ENCODE data around the genes EPHA8 and ZNF436.

DNA sequence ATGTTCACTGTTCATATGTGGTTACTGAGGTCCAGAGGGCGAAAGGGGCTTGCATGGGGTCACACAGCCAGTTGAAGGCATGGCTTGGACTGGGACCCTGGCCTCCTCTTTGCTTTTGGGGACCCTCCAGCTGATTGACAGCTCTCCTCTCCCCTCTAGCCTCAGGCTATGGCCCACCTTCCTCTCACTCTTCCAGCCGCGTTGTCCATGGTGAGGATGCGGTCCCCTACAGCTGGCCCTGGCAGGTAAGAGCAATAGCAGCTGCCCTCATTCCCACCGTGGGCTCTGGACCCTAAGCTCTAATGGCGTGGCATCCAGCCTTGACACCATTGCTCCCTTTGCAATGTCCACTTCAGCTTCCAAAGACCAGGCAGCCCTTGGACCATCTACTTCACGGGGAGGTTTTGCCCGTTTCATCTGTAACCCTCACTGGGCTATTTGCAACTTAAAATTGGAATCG is 1.4 kb downstream of the CELA3A start:
- RRBS: no CpG with 5 or more reads among the region's 9 CpGs
CAGE:
- cytosol, long polyA plus RNA: no peak
- long polyA plus RNA: no peak
- nucleus, long polyA plus RNA: no peak

- RRBS: no CpG with 5 or more reads among the region's 4 CpGs
CAGE:
- cytosol, long polyA plus RNA: no peak
- long polyA plus RNA: no peak
- nucleus, long polyA plus RNA: no peak
These were observed 17.6 kb downstream of the CELA3A start for GRCh38 chr1:22018965-22019603.

DNA sequence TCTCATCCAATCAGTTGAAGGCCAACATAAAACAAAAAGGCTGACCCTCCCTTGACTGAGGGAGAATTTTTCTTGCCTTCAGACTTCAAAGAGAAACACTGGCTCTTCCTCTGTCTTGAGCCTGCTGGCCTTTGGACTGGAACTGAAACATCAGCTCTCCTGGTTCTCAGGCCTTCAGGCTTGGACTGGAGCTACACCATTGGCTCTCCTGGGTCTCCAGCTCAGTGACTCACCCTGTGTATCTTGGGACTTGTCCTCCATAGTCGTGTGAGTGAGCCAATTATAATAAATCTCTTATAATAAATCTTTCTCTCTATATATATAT is 6.7 kb upstream of the CDC42 start:
- RRBS: no CpG with 5 or more reads among the region's 1 CpG
CAGE:
- cytosol, long polyA plus RNA: no peak
- long polyA plus RNA: no peak
- nucleus, long polyA plus RNA: no peak

DNA sequence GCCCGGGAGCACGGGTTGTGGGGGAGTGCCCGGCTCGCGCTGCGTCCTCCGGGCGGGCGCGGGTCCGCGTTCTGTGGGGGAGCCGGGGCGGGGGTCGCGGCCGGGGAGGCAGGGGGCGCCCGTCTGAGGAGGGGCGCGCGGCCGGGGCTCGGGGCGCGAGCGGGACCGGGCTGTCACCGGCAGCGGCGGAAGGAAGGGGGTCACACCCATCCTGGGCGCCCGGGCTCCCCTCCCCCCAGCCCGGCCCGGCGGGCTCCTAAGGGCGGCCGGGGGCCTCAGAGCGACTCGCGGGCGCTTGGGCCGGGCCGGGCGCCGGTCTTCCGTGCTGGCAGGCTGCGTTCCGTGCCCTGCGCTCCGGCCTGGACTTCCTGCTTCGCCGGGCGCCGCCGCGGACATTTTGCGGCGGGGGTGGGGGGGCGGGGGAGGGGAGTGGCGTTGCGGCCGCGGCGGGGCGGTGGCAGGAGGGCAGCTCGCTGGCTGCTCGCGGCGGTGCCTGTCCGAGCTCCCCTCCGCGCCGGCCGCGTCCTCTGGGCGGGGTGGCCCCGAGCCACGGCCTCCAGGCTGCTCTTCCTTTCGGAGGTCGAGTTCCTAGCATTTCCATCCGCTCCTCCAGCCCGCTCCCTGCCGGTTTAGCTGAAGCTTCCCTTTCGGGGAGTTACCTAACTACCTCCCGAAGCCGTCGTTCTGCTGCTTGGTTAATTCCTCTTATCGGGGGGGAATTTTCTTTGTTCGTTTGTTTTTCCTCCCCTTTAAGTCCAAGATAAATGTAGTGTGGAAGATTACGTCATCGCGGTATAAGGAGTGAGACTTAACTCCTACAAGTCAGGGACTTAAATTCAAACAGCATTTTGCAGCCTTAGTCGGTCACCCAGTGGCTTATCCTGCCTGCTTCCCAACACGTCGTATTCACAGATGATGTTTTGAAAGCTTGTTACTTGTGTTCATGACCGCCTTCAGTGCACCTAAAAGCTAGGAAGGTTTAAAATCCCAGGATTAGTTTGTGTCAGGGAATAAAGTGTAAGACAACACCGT is 662 bp downstream of the CDC42 start:
- RRBS: 1% methylated on average over 21 of the region's 98 CpGs
CAGE:
- cytosol, long polyA plus RNA: no peak
- long polyA plus RNA: no peak
- nucleus, long polyA plus RNA: no peak

DNA sequence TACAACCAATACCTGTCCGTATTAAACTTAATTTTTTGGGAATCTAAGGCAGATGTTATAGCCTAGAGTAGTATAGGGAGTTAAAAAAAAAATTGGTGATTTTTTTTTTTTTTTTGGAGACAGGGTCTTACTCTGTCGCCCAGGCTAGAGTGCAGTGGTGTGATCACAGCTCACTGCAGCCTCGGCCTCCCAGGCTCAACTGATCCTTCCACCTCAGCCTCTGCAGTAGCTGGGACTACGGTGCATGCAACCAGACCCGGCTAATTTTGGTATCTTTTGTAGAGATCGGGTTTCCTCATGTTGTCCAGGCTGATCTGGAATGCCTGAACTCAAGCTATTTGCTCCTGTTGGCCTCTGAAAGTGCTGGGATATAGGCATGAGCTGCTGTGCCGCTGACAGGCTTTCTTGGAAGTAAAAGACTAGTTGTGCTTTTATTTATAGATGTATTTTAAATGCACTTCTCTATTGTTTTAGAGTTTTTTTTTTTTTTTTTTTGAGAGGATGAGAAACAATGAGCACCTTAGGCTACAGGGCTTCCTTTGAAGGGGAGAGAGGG is 3.0 kb downstream of the CDC42 start:
- RRBS: no CpG with 5 or more reads among the region's 7 CpGs
CAGE:
- cytosol, long polyA plus RNA: no peak
- long polyA plus RNA: no peak
- nucleus, long polyA plus RNA: no peak

GRCh38 chr1:22098867-22099564 is 43.9 kb downstream of the WNT4 start:
- RRBS: no CpG with 5 or more reads among the region's 10 CpGs
CAGE:
- cytosol, long polyA plus RNA: no peak
- long polyA plus RNA: no peak
- nucleus, long polyA plus RNA: no peak

GRCh38 chr1:22141437-22141769 is 1.5 kb downstream of the WNT4 start:
- RRBS: no CpG with 5 or more reads among the region's 7 CpGs
CAGE:
- cytosol, long polyA plus RNA: no peak
- long polyA plus RNA: no peak
- nucleus, long polyA plus RNA: no peak

DNA sequence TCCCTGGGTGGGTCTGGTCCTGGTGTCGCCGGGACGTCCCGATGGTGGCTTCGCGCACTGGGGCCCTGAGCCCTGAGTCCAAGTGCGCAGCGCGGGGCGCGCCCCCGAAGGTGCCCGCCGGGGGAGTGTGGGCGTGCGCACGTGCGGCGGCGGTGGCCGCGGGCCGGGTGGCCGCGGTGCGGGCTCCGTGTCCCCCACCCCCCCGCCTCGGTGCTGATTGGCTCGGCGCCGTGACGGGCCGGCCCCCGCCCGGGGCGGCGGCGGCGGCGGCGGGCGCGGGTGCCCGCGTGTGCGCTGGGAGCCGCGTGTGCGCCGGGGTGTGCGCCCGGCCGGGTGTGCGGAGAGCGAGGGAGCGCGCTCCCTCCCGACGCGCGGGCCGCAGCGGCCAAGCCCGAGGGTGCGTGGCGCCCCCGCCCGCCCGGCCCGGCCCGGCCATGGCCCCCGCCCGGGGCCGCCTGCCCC is at the start of gene EPHA8:
Gene EPHA8, plus strand, starts transcription at position 288 of the 462 bp plus-strand sequence.
- RRBS: 1% methylated on average over 59 of the region's 75 CpGs
CAGE:
- cytosol, long polyA plus RNA: start-site peak on the plus strand centred at position 287 of the sequence, 43 bp wide, 20 reads
- long polyA plus RNA: no peak
- nucleus, long polyA plus RNA: no peak

GRCh38 chr1:22600470-22600910 is 35.9 kb upstream of the C1QA start:
- RRBS: no CpG with 5 or more reads among the region's 24 CpGs
CAGE:
- cytosol, long polyA plus RNA: no peak
- long polyA plus RNA: no peak
- nucleus, long polyA plus RNA: no peak

- RRBS: no CpG with 5 or more reads among the region's 3 CpGs
CAGE:
- cytosol, long polyA plus RNA: no peak
- long polyA plus RNA: no peak
- nucleus, long polyA plus RNA: no peak
These were observed 83.9 kb downstream of the EPHB2 start for GRCh38 chr1:22794484-22795010.

GRCh38 chr1:22916332-22916829 is 56.3 kb downstream of the LACTBL1 start:
- RRBS: no CpG with 5 or more reads among the region's 13 CpGs
CAGE:
- cytosol, long polyA plus RNA: no peak
- long polyA plus RNA: no peak
- nucleus, long polyA plus RNA: no peak

DNA sequence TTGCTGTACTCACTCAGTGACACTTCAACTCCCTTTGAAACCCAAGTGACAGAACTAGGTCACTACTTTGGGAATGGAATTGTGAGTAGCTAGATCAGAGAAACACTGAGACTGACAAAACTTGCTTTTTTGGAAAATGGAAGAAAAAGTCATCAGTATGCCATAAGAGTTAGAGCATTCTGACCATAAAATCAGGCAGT is 60.4 kb downstream of the HNRNPR start:
CAGE:
- cytosol, long polyA plus RNA: no peak
- long polyA plus RNA: no peak
- nucleus, long polyA plus RNA: no peak

DNA sequence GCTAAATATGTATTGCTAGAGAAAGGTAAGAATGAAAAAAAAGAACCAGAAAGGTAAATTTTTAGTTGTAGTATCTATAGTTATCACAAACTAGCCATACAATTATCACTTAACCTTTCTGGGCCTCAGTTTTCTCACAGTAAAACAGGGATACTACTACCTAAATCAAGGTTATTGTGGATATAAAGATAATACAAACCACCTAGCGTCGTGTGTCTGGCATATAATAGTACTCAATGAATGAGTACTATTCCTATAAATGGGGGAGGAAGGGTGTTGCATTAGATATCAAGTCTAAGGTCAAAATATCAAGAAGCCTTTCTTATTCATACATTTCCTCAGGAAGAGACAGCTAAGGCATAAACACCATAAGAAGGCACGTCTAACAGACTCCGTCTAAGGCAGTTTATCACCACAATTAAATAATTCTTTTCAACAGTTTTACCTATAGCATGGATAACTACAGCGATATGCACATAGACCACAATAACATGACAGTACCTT is 53.3 kb downstream of the HNRNPR start:
- RRBS: no CpG with 5 or more reads among the region's 5 CpGs
CAGE:
- cytosol, long polyA plus RNA: no peak
- long polyA plus RNA: no peak
- nucleus, long polyA plus RNA: no peak

- RRBS: no CpG with 5 or more reads among the region's 11 CpGs
CAGE:
- cytosol, long polyA plus RNA: no peak
- long polyA plus RNA: no peak
- nucleus, long polyA plus RNA: no peak
These were observed 3.0 kb downstream of the ZNF436 start for GRCh38 chr1:23366484-23367224.

- RRBS: no CpG with 5 or more reads among the region's 35 CpGs
CAGE:
- cytosol, long polyA plus RNA: no peak
- long polyA plus RNA: no peak
- nucleus, long polyA plus RNA: no peak
These were observed at the start of gene ZNF436 for GRCh38 chr1:23369317-23370288. TSS of gene ZNF436 (minus strand) at chr1:23369836.

GRCh38 chr1:23417526-23418438 is 6.8 kb downstream of the TCEA3 start:
- RRBS: no CpG with 5 or more reads among the region's 10 CpGs
CAGE:
- cytosol, long polyA plus RNA: no peak
- long polyA plus RNA: no peak
- nucleus, long polyA plus RNA: no peak

DNA sequence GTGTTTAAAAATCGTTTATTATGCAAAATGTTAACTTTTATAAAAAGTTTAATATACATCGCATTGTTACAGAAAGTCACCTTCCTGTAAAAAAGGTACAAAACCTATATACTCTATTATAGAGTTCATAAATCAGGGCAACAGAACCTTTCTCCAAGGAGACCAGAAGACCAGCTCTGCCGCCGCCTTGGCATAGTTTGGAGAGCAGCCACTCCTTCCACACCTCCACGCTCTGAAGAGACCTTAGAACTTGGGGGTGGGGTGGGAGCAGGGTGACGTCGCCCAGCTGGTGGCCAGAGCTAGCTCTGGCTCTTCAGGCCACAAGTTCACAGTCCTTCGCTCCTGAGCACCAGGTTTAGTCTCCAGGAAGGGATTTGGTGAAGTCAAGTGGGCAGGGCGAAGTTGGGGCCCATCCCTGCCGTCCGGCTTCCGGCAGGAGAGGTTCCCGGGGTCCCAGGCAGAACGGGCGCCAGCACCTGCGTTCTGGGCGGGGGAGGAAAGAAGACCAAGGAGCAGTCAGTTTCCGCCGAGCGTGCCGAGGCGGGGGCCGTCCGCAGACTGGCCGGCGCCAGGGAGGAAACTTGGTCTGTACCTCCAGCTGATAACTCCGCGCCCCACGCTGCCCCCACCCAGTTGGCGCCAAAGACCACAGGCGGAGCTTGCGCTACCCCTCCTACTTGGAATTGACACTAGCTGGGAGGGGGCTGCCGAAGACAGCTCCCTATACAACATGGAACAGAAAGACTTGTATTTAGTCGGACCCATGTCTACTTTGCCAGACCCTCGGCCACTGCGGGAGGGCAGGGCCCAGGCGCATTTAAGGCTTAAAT is 1.2 kb downstream of the ID3 start:
- RRBS: no CpG with 5 or more reads among the region's 37 CpGs
CAGE:
- cytosol, long polyA plus RNA: no peak
- long polyA plus RNA: no peak
- nucleus, long polyA plus RNA: no peak

- RRBS: no CpG with 5 or more reads among the region's 5 CpGs
CAGE:
- cytosol, long polyA plus RNA: no peak
- long polyA plus RNA: no peak
- nucleus, long polyA plus RNA: no peak
These were observed 334 bp upstream of the ID3 start for GRCh38 chr1:23559731-23559938.

GRCh38 chr1:23595892-23596136 is 36.5 kb upstream of the ID3 start:
- RRBS: no CpG with 5 or more reads among the region's 2 CpGs
CAGE:
- cytosol, long polyA plus RNA: no peak
- long polyA plus RNA: no peak
- nucleus, long polyA plus RNA: no peak

DNA sequence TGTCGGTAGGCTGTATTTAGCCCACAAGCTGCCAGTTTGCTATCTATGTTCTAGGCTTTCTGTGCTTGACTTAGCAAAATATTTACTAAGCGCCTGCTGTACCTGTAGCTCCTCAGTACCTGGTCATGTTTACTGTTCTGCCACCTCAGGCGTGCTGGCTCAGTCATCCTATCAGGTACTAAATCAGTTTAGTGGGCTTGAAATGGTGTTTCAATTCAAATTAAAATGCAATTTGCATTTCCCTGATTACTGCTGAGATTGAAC is 15.7 kb upstream of the ELOA start:
- RRBS: no CpG with 5 or more reads among the region's 3 CpGs
CAGE:
- cytosol, long polyA plus RNA: no peak
- long polyA plus RNA: no peak
- nucleus, long polyA plus RNA: no peak